Subcutaneous adipose tissue (tissue), 3 donors: ENCODE data around the genes PAK3 and RBMXL3.

DNA sequence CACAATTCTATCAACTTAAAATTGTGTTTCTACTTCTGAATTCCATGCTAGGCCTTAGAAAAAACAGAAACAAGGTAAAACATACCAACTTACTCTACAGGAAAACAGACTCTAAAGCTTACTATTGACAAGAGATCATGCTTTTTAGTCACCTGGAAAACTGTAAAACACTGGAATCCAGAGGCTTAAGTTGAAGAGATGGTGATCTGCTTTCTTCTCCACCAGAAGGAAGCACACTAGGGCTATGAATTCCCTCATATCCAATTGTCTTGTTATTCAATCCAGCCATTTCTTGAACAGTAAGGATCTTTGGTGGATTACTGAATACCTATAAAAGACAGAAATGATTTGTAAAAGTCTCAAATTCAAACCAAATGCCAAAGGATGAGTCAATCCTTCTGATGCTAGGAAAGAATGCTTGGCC lies 34.6 kb downstream of the CLDN2 start:
- PRO-cap, result no peak
- RAMPAGE, long total RNA, 3 experiments, result no peak in any of the 3 experiments

DNA sequence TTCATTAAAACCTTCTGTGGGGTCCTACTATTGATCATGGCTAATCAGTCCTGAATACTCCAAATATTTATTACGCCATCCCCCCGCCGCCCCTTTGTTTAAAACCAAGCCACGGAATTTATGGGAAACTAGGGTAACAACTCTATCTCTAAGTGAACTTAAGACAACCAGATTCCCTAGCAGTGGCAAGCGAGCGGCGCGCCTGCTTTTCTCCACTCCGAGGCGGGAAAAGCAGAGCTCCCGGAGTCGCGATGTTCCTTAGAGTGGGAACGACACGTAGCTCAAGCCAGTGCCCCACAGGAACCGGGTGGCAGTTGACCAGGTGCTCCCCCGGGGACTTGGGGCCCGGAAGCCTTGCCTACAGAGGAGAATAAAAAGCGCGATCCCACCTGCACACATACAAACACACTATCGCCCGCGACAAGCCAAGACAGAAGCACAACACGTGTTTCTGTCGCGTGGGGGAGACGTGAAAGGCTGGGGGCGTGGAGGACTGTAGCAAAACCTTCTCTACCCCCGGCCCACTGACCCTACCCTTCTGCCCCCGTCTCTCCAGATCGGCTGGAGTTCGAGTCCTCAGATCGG lies 531 bp downstream of the NUP62CL start:
- PRO-cap, result no peak
- RAMPAGE, long total RNA, 3 experiments, result no peak in any of the 3 experiments

GRCh38 chrX:107673884-107674928 lies 45.9 kb downstream of the PRPS1 start:
- PRO-cap, result bidirectional peak, plus-strand start at chrX:107674340, minus-strand start at chrX:107673973; bidirectional peak, plus-strand start at chrX:107674864, minus-strand start at chrX:107674616
- RAMPAGE, long total RNA, 3 experiments, result no peak in any of the 3 experiments

- PRO-cap, result unidirectional peak, plus-strand start at chrX:107766931; unidirectional peak, plus-strand start at chrX:107766993
- RAMPAGE, long total RNA, 3 experiments, result no peak in any of the 3 experiments
Measured at GRCh38 chrX:107766595-107767420, 8.8 kb downstream of the TSC22D3 start.

DNA sequence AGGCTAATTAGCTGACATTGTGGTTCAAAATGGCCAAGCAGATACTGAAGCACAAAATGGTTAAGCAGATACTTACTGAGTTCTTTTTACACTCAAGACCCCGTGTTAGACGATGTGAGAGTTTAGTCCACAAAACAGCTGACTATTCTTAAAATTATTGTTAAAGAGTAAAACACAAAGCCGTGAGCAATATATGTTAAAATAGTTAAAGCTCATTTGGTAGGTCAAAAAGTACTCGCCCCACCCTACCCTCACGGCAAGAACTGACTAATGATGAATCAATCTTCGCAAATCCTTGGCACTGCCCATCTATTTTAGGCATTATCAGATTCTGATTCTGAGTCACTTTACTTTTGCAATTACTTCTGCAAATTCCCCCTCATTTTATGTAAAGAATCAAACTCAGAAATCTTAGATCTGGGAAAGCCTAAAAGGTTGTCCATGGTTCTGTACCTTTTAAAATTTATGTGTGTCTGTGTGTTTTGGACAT lies 40.3 kb downstream of the COL4A6 start:
- PRO-cap, result no peak
- RAMPAGE, long total RNA, 3 experiments, result no peak in any of the 3 experiments

GRCh38 chrX:108437780-108438110 lies 477 bp downstream of the COL4A6 start:
- PRO-cap, result no peak
- RAMPAGE, long total RNA, 3 experiments, result no peak in any of the 3 experiments

DNA sequence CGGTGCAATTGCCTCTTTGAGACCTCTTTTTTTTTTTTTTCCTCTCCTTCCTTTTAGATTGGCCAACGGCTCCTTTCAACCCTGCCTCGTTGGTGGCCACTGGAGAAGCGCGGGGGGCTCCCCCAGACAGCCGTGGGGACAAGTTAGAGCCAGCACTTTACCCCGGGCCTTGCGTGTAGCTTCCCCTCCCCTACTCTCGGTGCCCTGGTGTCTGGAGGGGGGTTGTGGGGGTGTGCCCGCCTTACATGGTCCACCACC lies 459 bp downstream of the TMEM164 start:
- PRO-cap, result no peak
- RAMPAGE, long total RNA, 3 experiments, result no peak in any of the 3 experiments

DNA sequence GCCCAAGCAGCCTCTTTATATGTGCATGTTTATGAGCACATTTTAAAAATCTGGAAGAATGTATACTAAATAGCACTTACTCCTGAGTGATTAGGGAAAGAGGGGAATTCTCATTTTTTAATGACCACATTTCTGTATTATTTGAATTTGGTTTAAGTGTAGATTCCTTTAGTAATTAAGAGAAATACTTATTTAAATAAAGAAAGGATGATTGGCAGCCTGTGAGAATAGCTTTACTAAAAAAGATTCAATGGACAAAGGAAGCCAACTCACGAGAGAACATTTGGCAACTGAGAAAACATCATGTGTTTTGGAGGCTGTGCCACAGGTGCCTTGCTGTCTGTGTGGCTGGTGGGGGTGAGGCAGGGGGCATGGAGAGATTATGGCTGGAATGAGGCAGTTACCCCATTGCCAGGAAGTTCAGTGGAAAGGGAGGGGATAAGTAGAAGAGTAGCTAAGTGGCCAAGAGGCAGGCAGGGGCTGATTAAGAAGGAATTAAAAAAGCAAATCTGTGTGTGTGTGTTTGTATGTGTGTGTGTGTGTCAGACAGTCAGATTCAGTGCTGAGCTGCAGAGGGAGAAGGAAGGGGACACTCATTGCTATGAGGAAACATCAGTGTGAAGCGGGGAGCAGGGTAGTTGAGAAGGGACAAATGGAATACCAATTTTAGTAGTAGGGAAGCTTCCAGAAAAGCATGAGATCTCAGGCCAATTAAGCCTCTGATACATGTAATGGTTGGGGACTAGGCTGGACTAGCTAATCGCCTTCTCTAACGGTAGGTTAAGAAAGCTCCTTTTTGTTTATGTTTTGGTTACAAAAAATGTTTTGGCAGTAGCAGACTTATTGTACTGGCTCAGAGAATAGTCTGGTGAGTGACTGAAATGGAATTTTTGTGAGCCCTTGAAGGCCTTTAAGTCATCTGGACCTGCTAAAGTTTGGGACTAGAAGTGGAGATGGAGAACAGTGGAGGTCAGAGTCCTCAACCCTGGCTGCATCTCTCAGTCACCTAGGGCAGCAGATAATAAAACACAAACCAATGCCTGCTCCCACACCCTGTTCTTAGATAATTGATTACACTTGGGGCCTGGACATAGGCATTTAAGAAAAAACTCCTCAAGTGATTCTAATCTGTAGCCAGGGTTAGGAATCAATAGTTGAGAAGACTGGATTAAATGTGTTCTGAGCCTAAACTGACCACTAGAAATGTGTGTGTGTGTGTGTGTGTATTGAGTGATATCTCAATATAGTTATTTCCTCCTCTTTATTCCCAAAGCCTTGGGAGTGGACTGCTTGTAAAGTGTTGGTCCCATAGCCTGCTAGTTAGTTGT lies 18.5 kb downstream of the TMEM164 start:
- PRO-cap, result no peak
- RAMPAGE, long total RNA, 3 experiments, result start-site peak on the plus strand in 1 of 3 experiments, centred at position 175 of the sequence, 8 reads per replicate

DNA sequence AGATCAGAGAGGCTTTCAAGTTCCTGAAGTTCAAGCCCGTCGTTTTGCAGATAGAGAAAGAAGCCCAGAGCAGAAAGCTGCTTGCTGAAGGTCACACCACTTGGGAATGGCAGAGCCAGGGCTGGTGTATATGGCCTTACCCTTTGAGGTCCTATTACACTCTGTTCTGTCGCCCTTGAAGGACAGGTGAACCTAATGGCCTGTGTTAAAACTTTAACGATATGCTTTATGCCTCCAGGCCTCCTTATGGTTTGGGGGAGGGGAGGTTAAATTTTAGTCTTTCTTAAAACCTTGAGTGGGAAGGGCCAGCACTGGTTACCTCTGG lies 19.9 kb downstream of the TMEM164 start:
- PRO-cap, result no peak
- RAMPAGE, long total RNA, 3 experiments, result no peak in any of the 3 experiments

DNA sequence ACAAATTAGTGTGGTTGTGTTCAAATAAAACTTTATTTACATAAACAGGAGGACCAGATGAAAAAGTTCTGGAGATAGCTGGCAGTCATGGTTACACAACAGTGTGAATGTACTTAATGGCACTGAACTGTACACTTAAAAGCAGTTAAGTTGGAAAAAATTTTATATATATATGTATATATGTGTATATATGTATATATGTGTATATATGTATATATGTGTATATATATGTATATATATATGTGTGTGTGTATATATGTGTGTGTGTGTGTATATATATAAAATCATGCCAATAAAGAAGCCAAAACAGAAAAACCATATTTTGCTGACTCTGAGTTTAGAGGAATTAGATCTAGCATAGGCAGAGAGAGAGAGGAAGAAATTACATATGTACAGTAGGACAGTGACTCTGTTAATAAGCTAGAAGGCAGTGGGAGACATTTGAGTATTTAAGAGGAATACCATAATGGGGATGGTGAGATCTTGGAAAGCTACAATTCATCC lies 83.6 kb downstream of the TMEM164 start:
- PRO-cap, result no peak
- RAMPAGE, long total RNA, 3 experiments, result no peak in any of the 3 experiments

- PRO-cap, result no peak
- RAMPAGE, long total RNA, 3 experiments, result no peak in any of the 3 experiments
Measured at GRCh38 chrX:110316634-110317048, 1.2 kb downstream of the AMMECR1 start.

DNA sequence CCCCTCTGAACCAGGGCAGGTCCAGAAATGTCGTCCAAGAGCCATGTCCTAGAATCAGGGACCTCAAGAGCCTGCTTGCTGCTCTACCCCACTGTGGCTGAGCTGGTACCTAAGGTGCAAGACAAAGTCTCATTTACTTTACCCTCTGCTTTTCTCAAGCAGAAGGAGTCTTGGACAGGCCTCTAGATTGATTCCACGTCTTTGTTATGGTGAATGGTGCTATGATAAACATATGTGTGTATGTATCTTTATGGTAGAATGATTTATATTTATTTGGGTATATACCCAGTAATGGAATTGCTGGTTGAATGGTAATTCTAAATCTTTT lies 42.5 kb upstream of the TDGF1P3 start:
- PRO-cap, result no peak
- RAMPAGE, long total RNA, 3 experiments, result no peak in any of the 3 experiments

DNA sequence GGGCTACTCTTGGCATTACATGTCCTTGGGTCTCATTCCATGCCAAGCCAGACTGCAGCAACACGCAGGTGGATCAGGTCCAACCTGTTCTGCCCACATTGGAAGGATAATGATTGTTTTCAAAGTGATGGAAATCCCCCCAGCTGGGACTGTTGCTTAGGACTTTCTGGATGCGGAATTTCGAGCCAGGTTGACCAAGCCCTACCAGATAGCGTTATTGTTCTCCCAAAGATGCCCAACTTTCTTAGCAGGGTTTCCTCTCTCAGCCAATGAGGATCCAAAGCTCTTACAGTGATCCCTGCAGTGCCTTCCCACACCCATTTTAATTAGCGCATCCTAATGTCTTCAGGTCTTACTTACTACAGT lies 149.6 kb upstream of the CHRDL1 start:
- PRO-cap, result no peak
- RAMPAGE, long total RNA, 3 experiments, result no peak in any of the 3 experiments

GRCh38 chrX:111095673-111096440 lies at the start of gene PAK3:
Gene PAK3, plus strand, starts transcription at chrX:111096191.
- PRO-cap, result bidirectional peak, plus-strand start at chrX:111096153, minus-strand start at chrX:111095964
- RAMPAGE, long total RNA, 3 experiments, result no peak in any of the 3 experiments

GRCh38 chrX:111100349-111100905 lies 4.4 kb downstream of the PAK3 start:
- PRO-cap, result no peak
- RAMPAGE, long total RNA, 3 experiments, result no peak in any of the 3 experiments

GRCh38 chrX:111681451-111682533 lies 822 bp downstream of the ALG13 start:
- PRO-cap, result bidirectional peak, plus-strand start at chrX:111681689, minus-strand start at chrX:111681555
- RAMPAGE, long total RNA, 3 experiments, result start-site peak on the plus strand in 1 of 3 experiments, at chrX:111681606-111681741 at its widest, 18 reads per replicate

- PRO-cap, result no peak
- RAMPAGE, long total RNA, 3 experiments, result no peak in any of the 3 experiments
Measured at GRCh38 chrX:114040231-114040545, 543.7 kb upstream of the HTR2C start.

- PRO-cap, result no peak
- RAMPAGE, long total RNA, 3 experiments, result no peak in any of the 3 experiments
Measured at GRCh38 chrX:114726389-114726592, 142.4 kb downstream of the HTR2C start.

- PRO-cap, result no peak
- RAMPAGE, long total RNA, 3 experiments, result no peak in any of the 3 experiments
Measured at GRCh38 chrX:115189107-115189489, at the start of gene RBMXL3. Gene RBMXL3, plus strand, starts transcription at chrX:115189410.

GRCh38 chrX:115560804-115561099 lies 222 bp upstream of the PLS3 start:
- PRO-cap, result bidirectional peak, plus-strand start at chrX:115561196, minus-strand start at chrX:115561019
- RAMPAGE, long total RNA, 3 experiments, result no peak in any of the 3 experiments